Kidney (tissue), 2 donors: ENCODE data around the genes CYB5D1, ALOX12B, ALOXE3 and PER1.

DNA sequence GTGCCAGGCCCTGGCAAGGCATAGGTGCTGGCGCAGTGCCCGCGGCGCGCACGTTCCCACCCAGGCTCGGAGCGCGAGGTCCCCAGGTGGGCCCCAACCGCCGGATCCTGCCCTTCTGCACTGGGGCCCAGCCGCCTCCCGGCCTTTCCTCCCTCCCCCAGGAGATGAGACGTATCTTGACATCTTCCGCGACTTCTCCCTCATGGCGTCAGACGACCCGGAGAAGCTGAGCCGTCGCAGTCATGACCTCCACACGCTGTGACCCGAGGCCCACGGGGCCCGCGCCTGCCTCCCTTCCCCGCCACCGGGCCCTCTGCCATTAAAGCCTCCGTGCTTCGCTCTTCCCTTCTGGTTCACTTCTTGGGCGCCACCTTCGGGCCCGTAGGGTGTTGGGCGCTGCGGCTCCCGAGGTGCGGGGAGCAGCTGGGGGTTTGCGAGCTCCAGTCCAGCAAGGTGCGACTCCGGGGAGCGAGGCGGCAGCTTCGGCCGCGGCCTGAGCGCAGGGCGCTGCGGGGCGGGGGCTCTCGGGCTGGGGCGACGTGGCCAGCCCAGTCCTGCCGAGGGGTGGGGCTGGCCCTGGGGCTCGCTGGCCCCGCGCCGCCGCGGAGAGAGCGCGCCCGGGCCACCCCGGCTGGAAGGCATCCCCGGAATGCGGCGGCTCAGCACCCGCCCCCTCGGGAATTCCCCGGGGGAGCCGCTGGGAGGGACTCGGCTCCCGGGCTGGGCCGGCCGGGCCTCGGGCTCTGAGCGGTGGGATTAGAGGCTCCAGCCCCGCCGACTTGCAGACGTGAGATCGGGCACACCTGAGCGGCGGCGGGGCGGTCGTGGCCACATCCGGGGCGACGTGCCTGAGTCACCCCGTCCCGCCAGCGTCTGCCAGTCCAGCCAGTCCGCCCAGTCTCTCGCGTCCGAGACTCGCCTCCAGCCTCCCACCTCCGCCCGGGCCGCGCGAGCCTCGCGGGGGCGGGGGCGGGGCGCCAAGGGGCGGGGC, 533 bp upstream of the KCTD11 start:
- PRO-cap, result bidirectional peak, plus-strand start at position 63 of the sequence, minus-strand start outside the sequence; bidirectional peak, plus-strand start at position 211 of the sequence, minus-strand start at position 149 of the sequence; bidirectional peak, plus-strand start at position 628 of the sequence, minus-strand start at position 315 of the sequence; bidirectional peak, plus-strand start outside the sequence, minus-strand start at position 875 of the sequence
- RRBS, result 4% methylated on average over 47 of the region's 107 CpGs

DNA sequence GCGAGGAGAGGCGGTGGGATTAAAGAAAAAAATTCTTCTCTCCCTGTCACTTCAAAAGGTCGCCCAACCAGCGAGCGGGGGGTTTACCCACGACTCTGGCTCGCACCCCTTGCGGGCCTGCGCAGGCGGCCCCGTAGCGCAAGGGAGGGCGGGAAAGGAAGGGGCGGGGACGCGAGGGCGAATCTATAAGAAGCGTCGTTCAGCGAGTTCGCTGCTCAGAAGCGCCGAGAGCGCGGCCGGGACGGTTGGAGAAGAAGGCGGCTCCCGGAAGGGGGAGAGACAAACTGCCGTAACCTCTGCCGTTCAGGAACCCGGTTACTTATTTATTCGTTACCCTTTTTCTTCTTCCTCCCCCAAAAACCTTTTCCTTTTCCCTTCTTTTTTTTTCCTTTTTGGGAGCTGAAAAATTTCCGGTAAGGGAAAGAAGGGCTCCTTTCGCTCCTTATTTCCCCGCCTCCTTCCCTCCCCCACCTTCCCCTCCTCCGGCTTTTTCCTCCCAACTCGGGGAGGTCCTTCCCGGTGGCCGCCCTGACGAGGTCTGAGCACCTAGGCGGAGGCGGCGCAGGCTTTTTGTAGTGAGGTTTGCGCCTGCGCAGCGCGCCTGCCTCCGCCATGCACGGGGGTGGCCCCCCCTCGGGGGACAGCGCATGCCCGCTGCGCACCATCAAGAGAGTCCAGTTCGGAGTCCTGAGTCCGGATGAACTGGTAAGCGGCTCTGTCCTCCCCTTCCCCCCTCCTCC, 3.1 kb downstream of the SLC35G6 start:
- PRO-cap, result bidirectional peak, plus-strand start at position 218 of the sequence, minus-strand start at position 119 of the sequence; bidirectional peak, plus-strand start at position 677 of the sequence, minus-strand start at position 540 of the sequence
- RRBS, result 4% methylated on average over 6 of the region's 57 CpGs

DNA sequence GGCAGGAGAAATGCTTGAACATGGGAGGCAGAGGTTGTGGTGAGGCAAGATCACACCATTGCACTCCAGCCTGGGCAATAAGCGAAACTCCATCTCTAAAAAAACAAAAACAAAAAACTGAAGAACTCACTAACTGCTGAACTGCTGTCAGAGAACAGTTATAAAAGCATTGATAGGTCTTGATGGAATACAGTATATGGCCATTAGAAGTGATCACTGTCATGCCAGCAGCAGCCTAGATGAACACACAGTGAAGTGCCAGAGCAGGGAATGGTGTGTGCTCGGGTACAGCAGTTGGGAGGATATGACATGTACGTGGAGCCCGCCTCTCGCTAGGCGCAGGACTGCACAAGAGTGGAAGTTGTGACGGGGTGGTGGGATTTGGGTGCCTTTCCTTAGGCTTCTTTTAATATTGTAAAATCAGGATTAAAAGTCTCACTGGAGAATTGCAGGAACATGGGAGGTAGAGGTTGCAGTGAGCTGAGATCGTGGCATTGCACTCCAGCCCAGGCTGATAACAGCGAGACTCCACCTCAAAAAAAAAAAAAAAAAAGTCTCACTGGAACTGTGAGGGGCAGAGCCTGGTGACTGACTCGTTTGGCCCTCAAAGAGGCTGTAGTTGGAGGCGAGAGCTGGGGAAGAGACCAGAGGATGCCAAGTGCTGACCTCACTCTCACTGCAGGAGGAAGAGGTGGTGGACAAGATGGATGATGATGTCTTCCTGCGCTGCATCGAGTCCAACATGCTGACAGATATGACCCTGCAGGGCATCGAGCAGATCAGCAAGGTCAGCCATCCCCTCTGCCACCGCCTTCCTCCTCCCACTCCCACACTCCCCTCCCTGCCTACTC, 29.5 kb downstream of the SLC35G6 start:
- PRO-cap, result no peak
- RRBS, result no CpG with 5 or more reads among the region's 15 CpGs

- PRO-cap, result no peak
- RRBS, result no CpG with 5 or more reads among the region's 16 CpGs
Observed at GRCh38 chr17:7515709-7516654, 32.9 kb upstream of the TNFSF12 start.

- PRO-cap, result no peak
- RRBS, result no CpG with 5 or more reads among the region's 19 CpGs
Observed at GRCh38 chr17:7557056-7557682, 1.4 kb upstream of the TNFSF13 start.

GRCh38 chr17:7576964-7578103, 2.1 kb upstream of the CD68 start:
- PRO-cap, result no peak
- RRBS, result 88% methylated on average over 2 of the region's 17 CpGs

DNA sequence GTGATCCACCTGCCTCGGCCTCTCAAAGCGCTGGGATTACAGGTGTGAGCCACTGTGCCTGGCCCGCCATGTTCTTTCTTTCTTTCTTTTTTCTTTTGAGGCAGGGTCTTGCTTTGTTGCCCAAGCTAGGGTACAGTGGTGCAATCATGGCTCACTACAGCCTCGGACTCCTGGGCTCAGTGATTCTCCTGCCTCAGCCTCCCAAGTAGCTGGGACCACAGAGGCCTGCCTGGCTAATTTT, 9.2 kb downstream of the TP53 start:
- PRO-cap, result no peak
- RRBS, result no CpG with 5 or more reads among the region's 4 CpGs

DNA sequence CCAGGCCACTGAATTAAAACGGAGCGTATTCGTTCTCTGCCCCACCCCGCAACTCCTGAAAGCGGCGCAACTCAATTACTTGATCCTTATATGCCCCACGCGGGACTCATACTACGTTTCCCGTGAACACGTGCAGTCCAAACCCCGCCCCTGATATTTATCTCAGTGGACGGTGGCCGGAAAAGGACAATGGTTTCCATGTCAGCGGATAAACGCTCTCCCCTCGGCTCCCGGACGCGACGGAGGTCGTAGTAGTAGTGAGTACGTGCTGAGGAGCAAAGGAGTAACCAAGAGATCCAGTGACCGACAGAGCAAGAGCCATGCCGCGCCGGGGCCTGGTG, at the start of gene CYB5D1:
Gene CYB5D1 (plus strand): TSS at position 189 of the 341 bp plus-strand sequence.
- PRO-cap, result bidirectional peak, plus-strand start at position 189 of the sequence, minus-strand start at position 53 of the sequence
- RRBS, result 1% methylated on average over 13 of the region's 27 CpGs

DNA sequence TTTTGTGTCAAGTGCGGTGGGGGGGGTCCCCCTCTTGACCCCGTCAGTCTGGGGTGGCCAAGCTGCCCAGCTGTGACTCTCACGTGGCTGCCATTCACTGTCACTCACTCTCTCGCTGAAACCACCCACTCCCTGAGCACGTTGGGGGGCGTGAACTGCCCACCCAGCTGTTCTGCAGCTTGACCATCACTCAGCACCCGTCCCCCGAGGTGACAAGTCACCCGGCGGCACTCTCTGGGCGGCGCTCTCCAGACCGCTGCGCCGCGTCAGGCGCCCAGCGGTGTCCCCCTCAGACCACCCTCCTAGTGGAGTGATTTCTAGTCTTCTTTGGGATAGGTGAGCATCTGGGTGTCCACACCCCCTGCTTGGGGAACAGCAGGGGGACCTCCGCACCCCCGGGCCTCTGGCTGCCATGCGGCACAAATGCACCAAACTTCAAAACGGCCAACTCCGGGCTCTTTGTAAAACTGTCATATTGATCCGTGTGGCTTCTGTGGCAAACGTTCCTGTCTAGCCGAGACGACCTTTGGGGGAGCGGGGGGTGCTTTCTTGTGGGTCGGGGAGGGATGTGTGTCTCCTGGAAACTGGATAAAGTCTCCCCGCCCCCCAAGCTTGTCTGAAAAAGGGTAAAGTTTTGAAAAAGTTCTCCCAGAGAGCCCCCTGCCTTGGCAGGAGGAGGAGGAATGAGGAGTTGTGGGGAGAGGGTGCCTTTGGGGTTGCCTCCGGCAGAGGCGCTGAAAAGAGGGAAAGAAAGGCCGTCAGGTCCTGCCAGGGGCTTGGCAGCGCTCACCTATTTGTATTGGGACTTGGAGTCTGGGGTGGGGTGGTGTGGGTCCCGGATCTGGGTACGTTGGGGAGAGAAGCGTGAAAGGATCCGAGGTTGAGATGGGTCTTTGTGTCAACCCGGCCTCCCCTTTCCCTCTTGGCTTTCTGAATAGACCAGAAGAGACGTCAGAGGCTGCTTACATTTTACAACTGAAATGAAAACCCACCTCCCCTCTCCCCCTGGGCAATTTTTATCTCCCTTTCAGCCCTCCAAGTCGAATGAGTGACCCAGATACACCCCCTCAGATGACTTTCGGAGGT, 2.2 kb upstream of the CHD3 start:
- PRO-cap, result bidirectional peak, plus-strand start at position 222 of the sequence, minus-strand start outside the sequence; unidirectional peak, plus-strand start at position 651 of the sequence; unidirectional peak, minus-strand start at position 924 of the sequence
- RRBS, result 5% methylated on average over 12 of the region's 42 CpGs

DNA sequence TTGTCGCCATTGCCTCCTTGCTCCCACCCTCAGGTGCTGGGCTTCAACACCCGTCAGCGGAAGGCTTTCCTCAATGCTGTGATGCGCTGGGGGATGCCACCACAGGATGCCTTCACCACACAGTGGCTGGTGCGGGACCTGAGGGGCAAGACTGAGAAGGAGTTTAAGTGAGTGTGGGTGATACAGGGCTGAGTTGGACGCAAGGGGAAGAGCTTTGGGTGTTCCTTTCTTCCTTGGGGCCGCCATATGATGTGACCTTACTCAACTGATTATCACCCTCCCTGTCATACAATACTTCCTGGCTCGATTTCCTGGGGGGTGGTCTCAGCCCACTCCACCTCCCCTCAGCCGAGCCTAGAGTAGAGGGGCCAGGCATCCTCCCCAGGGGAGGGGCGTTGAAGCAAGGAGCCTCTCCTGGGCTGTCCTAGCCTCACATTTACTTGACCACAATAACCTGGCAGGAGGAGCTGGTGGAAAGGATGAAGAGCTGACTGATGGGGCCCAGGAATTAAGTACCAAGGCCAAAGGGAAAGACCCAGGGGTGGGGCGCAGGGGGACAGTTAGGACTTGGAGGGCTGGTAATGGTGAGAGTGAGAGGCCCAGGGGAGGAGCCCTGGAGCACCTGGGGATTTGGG, 10.1 kb downstream of the RNF227 start:
- PRO-cap, result no peak
- RRBS, result no CpG with 5 or more reads among the region's 11 CpGs

GRCh38 chr17:8015582-8016662, 13.5 kb downstream of the GUCY2D start:
- PRO-cap, result no peak
- RRBS, result 0% methylated on average over 1 of the region's 72 CpGs

GRCh38 chr17:8047389-8048053, 8.7 kb downstream of the ALOX15B start:
- PRO-cap, result no peak
- RRBS, result no CpG with 5 or more reads among the region's 14 CpGs

DNA sequence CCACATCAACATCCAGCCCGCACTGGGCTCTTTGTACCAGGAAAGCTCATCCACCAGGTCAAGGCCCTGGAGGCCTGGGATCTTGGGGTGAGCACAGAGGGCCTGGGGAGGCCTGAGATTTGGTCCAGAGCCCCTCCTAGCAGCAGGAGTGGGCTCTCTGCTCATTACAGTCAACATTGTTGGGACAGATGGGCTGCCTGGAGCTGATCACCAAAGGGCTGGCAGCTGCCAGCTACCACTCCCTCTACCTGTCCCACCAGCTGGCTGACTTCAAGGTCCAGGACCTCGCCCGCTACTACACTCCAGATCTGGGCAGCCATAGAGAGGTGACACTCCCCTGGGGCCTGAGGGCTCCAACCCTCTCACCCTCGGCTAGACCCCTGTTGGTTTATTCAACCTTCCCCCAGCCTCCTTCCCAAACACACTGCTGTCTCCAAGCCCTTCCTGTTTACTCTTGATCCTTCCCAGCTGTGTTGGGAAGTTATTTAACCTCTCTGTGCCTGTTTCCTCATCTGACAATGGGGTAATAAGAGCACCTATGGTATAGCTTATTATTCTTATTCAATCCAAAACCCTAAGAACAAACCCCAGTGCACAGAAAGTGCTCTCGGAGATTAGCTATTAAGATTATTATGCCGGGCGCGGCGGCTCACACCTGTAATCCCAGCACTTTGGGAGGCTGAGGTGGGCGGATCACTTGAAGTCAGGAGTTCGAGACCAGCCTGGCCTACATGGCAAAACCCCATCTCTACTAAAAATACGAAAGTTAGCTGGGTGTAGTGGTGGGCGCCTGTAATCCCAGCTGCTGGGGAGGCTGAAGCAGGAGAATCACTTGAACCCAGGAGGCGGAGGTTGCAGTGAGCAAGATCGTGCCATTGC, 17.9 kb downstream of the ALOX12B start:
- PRO-cap, result no peak
- RRBS, result no CpG with 5 or more reads among the region's 15 CpGs

- PRO-cap, result no peak
- RRBS, result no CpG with 5 or more reads among the region's 14 CpGs
Observed at GRCh38 chr17:8087298-8087977, at the start of gene ALOX12B. TSS of gene ALOX12B (minus strand) at chr17:8087716.

DNA sequence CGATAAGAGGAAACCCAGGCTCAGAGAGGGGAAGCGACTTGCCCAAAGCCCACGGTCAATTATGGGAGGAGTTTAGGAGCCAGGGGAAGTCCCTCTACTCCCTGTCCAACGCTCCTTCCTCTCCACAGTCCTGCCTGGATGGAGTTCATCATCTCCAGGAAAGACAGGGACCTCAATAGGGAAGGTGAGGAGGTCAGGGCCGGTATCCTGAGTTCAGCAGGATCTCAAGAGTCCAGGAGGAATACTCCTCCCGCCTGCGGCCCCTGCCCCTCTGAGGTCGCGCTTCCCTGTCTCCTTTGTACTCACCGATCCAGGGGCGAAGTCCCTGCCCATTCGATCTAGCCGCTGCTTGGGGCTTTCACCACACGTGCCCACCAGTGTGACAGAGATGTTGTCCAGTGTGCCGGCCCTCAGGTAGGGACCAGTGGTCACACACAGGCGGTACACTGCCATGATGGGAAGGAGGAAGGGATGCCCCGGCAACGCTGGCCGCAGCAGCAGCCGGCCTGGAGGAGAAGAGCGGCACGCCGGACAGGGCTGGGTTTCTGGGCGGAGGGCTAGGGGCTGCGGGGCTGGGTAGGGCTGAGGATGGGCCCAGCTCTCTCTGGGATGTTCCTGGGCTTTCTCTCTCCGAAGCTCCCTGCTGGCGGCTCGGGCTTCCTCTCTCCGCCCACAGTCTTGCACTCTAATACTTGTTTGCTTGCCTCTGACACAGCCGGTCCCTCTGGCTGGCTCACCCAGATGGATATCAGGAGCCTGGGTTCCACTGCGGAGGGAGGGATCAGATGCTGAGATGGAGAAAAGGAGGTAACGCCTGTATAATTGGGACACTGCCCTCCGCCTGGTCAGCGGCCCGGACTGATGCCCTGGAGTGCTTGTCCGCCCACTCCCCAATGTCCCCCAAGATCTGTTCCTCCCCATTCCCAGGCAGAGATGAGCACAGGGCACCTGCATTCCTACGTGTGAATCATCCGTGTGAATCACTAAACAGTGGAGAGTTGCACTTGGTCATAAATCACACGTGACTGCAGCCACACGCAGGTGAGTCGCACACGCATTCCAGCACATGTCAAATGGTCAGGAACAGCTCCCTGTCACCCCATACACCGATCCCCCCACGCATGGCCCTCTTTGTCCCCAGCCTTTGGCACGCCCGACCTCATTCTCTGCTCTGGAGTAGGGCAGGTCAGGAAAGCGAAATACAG, at the start of gene ALOXE3:
Gene ALOXE3 (minus strand): TSS at position 977 of the 1,205 bp plus-strand sequence.
- PRO-cap, result no peak
- RRBS, result 4% methylated on average over 5 of the region's 47 CpGs

- PRO-cap, result unidirectional peak, plus-strand start at chr17:8125745
- RRBS, result 3% methylated on average over 10 of the region's 38 CpGs
Observed at GRCh38 chr17:8125331-8125989, 1.6 kb upstream of the HES7 start.

GRCh38 chr17:8152308-8153176, at the start of gene PER1:
TSS of gene PER1 (minus strand) at chr17:8152404.
- PRO-cap, result bidirectional peak, plus-strand start at chr17:8152581, minus-strand start at chr17:8152391; unidirectional peak, minus-strand start at chr17:8152930
- RRBS, result 15% methylated on average over 14 of the region's 43 CpGs

DNA sequence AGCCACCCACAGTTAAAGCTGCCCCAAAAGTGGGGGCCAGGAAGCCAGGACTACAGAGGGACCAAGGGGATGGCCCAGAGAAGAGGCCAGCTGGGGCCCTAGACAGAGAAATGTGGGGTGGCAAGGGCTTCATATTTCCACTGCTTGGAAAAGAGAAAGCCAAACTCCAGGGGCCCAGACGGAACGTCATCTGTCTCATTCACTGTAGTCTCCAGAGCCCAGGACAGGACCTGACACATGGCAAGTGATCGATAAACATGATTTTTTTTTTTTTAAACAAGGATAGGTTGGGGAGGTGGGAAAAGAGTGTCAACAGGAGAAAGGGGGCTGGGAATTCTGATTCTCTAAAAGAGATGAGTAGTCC, 955 bp upstream of the PER1 start:
- PRO-cap, result no peak
- RRBS, result no CpG with 5 or more reads among the region's 3 CpGs

DNA sequence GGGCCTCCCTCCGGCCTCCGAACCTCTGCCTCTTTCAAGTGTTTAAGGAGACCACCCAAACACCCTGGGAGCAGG, 3.6 kb upstream of the PER1 start:
- PRO-cap, result unidirectional peak, minus-strand start at position 32 of the sequence
- RRBS, result 7% methylated on average over 1 of the region's 2 CpGs

GRCh38 chr17:8268460-8269129, 19.5 kb downstream of the PFAS start:
- PRO-cap, result no peak
- RRBS, result 73% methylated on average over 3 of the region's 25 CpGs